ENCODE data around the gene SNAP47.

- PRO-cap, result no peak
Observed at GRCh38 chr1:226656205-226656935, 82.7 kb downstream of the ITPKB start.

- PRO-cap, result no peak
Observed at GRCh38 chr1:226675877-226676747, 63.0 kb downstream of the ITPKB start.

DNA sequence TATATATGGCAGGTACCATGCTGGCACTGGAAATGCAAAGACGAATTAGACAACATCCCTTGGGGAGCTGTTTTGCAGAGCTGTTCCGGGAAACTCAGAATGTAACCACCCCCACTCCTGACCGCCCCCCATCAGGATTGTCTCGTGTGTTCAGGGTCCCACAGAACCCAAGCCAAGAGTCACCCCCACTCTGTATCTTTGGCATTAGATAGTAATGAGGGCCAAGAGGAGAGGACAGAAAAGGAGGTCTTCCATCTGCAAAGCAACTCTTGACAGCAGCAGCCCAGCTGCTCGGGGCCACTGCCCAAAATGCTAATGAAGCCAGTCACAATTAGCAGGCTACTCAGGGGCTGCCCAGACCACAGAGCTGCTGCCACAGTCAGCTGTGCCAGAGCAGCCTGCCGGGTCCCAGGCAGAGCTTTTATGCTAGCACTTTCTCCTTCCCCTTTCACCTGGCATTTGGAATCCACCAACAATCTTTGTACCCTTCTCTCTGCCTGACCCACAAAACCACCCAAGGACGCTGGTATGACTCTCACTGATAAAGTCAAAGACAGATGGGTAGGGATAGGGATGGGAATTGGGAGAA, 50.7 kb downstream of the ITPKB start:
- PRO-cap, result no peak

DNA sequence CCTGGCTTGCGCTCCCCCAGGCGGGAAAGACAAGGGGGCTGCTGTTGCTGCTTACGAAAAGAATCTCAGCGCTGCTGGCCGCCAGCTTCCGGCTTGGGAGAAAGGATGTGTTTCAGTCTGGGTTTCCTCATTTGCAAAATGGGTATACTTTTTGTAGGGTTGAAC, 35.5 kb downstream of the ITPKB start:
- PRO-cap, result no peak

GRCh38 chr1:226712934-226714061, 25.8 kb downstream of the ITPKB start:
- PRO-cap, result no peak

DNA sequence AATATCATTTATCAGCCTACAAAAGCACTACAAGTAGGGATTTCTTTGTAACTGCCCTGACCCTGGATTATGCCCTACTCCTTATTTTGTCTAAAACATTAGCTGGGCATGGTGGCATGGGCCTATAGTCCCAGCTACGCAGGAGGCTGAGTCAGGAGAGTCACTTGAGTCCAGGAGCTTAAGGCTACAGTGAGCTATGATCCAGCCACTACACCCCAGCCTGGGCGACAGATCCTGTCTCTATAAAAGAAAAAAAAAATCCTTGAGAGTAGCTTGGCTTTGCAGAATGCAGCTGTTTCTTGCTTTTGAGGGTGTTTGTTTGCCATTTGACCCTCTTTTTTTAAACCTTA, 55.8 kb upstream of the PSEN2 start:
- PRO-cap, result no peak

GRCh38 chr1:226920297-226920984, 19.7 kb upstream of the COQ8A start:
- PRO-cap, result no peak

DNA sequence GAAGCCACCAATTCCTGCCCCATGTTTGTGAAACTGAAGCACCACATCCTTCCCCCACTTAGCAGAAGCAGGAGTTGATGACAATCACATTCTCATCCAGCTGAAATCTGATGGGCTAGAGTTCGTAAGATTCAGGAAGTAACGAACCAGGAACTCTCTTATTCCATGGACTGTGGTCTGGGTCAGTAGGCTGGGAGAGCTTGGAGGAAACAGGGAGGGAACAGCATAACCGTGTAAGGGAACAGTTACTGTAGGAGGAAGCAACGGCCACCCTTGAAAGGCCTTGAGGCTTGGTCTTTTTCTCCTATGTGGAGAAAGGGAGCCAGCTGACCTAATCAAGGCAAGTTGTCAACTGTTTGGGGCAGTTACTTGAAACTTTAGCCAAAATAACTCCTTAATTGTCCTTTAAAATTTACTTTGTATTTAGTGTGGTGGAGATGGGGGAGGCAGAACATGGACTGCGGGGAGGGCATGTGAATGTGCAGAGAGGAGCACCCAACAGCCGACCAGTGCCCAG, 2.1 kb upstream of the COQ8A start:
- PRO-cap, result no peak

DNA sequence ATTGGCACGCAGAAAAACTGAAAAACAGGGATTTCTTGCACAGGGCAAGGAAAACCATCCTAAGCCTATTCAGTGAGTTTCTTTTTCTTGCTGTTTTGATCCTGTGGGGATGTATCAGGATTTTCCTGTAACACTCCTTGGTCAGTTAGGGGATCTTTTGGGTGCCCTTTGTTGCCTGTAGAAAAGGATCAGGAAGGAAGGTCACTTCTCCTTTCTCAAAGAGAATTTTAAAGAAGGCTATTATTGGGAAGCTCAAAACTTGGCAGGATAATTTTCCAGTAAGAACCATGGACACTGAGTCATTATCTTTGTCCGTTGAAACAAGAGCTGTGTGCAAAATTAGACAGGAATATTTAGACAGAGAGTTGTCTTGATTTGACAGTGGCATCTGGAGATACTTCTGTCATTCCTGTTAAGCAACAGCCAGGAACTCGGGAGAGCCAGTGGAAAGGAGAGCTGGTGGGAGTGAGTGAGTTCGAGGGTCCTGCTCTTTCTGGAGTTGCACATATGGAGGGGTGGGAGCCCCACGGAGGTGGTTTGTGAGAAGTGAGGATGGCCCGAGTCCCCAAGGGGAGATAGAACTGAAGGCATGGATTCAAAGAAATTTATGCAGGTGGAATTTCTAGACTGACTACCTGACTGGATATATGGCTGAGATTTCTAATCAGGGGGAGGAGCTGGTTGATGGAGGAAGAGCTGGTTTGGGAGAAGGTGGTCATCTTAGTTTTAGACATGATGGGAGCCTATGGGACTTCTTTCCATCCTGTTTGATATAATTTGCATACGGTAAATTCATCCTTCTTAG, 3.0 kb downstream of the COQ8A start:
- PRO-cap, result no peak

DNA sequence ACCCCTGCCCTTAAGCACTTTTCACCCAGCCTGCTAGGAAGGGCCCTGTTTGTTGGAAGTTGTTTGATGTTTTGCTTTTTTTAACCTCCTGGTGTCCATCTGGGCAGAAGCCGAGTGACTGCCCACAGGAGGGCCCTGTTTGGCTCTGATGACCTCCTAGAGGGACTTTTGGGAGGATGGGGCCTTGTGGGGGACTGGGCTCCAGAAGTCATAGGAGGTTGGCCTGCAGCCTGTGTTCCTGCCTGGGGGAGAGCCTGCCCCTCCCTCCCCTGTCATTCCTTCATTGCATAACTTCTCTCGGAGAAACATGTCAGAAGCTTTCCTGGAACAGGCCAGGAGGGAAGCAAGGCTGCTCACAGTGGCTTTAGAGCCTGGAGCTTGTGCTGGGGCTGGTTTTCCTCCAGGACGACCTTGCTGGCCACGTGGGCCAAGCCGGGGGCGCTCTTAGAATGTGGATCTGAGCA, 33.9 kb downstream of the COQ8A start:
- PRO-cap, result no peak

GRCh38 chr1:226980729-226981352, 40.7 kb downstream of the COQ8A start:
- PRO-cap, result no peak

GRCh38 chr1:227302703-227303733, 15.3 kb downstream of the CDC42BPA start:
- PRO-cap, result no peak

DNA sequence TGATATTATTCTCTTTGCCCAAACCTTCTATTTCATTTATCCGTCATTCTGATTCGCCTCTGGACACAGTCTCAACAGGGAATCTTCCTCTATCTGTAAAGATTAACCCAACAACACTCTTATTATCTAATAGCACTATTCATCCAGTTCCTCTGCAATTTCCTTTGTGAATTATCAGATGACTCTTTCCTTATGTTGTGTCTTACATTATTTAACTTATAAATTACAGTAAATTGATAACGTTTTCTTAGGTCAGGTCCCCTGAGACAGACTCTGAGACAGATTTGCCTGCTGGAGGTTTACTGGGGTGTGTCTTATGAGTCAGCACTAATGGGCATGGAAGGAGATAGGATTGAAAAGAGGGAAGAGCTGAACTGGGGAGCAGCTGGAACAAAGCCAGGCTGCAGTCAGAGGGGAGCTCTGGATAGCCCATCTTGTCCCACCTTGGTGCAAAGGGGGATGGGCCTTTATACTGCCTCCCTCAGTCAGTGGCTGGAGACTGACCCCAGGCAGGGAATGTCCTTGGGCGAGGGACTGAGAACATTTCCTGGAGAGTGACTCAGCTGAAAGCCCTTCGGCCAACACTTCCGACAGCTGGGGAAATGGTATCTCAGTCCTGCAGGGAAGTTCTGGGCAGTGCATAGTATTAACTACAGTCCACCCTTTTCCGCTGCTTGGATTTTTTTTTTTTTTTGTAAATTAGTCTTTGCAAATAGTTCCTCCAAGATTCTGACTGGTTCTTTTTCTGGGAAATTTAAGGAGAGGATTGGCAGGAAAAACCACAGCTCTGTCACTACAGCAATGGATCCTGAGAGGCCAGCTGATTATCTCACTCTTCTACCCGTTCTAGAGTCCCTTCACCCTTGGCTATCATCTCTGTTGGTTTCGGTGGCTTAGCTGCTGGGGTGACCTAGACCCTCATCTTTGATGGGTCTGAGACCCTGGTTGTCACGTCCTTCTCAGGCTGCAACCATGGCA, 39.0 kb upstream of the CDC42BPA start:
- PRO-cap, result no peak

DNA sequence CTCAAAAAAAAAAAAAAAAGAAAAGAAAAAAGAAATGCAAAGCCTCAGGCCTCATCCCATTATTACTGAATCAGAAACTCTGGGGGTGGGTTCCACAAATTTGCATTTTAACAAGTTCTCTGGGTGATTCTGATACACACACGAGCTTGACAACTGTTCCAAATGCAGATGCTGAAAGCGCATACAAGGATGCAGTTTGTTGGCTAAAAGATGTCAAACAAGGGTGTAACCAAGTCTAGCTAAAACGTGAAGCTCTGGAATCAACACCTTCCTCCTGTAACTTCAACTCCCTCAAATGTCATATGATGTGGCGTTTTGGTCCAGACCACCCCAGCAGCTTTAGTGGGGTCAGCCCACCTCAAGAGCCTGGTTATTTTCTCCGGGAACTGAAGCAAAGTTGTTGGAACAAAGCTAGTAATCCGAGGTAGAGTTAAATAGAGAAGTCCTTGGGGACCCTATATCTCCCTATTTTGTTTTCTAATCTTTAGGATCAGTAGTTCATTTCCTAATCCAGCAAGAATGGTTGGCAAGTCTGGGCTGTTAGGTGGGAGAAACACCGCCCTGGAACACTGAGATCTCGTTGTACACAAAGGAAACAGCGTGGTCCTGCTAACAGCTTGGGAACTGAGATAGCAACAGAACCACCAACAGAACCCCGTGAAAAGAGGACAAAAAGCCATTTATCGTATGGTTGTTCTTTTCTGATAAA, 121.7 kb upstream of the CDC42BPA start:
- PRO-cap, result no peak

DNA sequence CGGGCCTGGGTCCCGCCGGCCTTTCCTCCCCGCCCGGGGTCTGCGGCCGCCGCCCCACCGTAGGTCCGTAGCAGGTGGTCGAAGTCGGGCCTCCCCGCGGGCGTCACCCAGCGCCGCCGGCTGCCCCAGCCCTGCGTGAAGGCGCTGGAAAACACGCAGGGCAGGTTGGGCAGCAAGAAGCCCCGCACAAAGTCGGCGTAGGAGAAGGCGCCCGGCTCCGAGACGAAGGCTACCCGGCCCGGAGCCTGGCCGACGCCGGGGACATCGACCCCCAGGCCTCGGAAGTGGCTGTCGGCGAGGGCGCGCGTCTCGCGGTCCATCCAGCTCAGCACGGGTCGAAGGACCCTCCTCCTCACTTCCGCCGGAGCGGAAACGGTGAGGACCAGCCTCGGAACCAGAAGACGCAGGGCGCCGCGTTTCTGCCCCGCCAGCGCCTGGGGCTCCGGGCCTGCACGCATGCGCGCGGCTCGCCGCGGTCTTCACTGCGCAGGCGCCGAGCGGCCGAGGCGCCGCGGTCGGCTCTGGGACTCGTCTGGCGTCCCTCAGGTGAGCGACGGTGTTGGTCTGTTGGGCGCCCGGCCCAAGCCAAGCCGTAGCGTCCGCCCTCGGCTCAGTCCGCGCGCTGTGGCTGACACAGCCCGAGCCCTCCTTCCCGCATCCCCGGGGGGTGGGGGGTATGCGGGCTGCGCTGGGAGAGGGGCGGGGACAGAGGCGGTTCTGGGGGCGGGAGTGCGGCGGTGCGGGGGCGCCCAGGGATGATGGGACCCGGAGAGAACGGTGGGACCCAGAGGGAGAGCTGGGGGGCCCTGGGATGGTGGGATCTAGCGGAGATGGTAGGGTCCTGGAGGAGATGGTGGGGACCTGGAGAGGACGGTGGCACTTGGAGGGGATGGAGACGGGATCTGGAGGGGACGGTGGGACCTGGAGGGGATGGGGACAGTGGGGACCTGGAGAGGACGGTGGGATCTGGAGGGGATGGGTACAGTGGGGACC, at the start of gene SNAP47:
Gene SNAP47 (plus strand): TSS at position 482 of the 993 bp plus-strand sequence.
- PRO-cap, result bidirectional peak, plus-strand start at position 482 of the sequence, minus-strand start at position 350 of the sequence

DNA sequence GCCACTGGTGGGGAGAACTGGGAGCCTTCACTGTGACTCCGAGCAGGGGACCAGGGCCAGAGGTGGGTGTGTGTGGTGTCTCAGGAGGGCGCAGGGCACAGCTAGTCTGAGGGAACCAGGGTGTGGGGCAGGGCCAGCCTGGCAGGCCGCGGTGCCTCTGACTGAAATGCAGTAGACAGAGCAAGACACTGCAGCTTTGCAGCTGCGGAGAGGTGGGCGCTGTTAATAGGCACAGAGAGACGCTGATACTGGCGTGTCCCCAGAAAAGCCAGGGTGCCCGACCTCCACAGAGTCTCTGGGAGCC, 28.4 kb upstream of the PRSS38 start:
- PRO-cap, result no peak

DNA sequence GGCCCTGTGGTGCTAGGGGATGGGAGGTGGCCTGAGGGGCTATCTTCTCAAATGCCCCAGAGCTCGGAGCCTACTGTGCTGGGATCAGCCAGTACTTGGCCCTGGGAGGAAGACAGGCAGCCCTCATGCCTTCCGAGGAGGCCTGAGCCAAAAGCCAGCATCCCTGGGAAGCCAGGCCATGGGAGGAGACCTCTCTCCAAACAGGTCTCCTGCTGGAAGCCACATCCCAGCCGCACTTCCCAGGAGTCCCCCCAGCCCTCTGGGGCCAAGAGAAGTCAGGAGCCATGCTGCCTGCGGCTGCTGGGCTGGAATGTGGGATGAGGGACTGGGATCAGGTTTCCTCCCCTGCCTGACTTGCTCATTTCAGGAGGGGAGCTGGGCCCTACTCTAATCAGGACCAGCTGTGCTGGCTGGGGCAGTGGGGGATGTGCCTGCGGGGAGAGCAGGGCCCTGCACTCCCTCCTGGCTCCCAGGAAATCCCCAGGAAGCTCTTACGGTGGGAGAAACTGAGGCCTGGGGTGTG, 21.7 kb upstream of the PRSS38 start:
- PRO-cap, result no peak

DNA sequence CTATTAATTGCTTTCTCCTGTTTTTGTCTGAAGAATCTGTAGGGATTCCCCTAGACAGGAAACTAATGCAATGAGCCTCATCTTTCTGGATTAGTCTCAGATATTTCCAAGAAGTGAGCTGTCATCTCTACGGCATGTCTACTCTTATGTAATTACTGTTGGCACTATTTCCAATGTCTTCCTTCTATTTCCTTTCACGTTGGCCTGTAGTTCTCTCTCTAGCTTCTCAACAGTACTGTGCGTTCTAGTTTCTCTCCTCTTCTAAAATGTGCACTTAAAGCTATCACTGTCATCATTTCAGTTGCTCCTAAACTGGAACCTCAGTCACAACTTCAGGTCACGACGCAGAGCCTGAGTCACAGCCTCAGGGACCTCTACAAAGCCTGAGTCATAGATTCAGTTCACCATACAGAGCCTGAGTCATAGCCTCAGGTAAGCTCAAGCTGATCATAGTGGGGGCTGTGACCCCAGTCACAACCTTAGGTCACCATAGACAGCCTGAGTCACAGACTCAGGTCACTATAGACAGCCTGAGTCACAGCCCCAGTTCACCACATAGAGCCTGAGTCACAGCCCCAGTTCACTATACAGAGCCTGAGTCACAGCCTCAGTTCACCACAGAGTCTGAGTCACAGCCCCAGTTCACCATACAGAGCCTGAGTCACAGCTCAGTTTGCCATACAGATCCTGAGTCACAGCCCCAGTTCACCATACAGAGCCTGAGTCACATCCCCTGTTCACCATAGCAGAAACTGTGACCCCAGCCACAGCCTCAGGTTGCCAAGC, 13.1 kb downstream of the WNT9A start:
- PRO-cap, result no peak

- PRO-cap, result no peak
Observed at GRCh38 chr1:228088359-228089372, 6.2 kb downstream of the ARF1 start.

DNA sequence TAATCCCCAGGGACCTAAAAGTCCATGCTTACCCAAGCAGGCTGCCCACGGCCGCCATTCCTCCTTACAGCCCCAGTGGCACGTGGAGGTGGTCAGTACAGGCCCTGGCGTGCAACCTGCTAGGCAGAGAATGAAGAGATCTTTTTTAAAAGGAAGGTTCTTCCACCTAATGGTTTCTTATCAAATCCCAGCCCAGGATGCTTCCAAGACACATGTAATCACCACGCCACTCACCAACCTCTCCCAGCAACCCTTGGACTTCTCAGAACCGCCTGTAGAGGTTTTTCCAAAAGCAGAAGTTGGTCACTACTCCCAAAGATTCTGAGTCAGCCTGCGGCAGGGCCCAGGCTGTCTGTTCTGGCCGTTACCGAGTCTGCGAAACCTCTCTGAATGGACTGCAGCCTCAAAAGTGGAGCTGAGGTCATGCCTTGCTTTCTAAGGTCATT, 873 bp downstream of the MRPL55 start:
- PRO-cap, result no peak